Myometrial cell (primary cell): Measurements from ENCODE around the genes BBX and C3orf85.

GRCh38 chr3:101994269-101994912 is 145.1 kb downstream of the NFKBIZ start:
- RAMPAGE, long total RNA, result no peak

DNA sequence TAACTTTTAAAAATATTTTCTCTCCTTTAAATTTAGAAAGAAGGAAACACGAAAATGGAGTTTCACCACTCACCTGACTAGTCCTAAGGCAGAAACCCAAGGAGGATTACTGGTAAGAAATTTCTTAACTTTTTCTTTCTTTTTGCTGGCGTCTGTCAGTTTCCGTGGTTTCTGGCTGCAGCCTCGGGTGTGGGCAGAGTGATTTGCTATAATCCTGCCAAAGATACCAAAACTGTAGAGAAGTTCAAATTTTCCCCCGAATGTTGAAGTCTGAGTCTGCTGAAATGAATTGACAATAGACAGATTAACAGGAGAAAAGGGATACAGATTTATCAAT is 843.6 kb upstream of the ALCAM start:
- RAMPAGE, long total RNA, result no peak

DNA sequence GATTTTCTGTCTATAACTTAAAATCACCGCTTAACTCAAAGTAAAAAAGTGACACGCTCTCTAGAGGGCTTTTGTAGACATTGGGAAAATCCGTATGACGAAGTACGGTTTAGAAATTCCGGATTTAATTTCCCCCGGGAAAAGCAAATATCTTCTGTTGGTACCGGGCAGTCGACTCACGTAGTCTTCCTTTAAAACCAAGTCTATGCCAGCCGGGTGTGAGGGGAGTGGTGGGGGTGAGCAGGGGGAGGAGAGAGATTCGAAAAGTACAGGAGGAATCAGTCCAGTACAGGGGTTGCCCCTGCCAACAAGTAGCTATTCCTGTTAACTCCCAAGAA is 771 bp upstream of the ALCAM start:
- RAMPAGE, long total RNA, result no peak

- RAMPAGE, long total RNA, result no peak
Measured at GRCh38 chr3:105369493-105369820, 2.7 kb downstream of the ALCAM start.

DNA sequence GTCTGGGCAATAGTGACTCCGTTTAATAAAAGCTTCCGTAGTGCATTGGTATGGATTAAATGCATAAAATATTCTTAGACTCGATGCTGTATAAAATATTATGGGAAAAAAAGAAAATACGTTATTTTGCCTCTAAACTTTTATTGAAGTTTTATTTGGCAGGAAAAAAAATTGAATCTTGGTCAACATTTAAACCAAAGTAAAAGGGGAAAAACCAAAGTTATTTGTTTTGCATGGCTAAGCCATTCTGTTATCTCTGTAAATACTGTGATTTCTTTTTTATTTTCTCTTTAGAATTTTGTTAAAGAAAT is 209.3 kb downstream of the ALCAM start:
- RAMPAGE, long total RNA, result no peak

DNA sequence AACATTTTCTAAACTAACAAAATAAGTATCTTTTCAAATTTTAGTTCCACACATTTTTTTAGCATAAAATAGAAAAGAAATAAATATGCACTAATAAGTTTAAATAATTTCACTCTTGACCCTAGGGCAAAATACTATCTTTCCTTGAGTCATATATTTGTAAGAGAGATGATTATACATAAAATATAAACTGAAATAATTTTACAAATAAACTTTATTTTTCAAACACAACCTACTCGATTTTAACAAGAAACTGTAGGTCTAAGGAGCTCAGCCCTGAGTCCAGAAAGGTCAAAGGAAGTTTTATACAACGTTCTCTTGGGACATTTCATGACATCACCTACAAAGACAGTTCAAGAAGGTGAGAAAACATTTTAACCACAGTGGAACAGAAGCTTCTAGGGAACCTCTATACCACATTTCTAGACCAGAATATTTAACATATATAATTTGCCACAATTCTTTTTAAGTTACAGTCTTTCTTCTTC is 40.2 kb downstream of the CBLB start:
- RAMPAGE, long total RNA, result no peak

DNA sequence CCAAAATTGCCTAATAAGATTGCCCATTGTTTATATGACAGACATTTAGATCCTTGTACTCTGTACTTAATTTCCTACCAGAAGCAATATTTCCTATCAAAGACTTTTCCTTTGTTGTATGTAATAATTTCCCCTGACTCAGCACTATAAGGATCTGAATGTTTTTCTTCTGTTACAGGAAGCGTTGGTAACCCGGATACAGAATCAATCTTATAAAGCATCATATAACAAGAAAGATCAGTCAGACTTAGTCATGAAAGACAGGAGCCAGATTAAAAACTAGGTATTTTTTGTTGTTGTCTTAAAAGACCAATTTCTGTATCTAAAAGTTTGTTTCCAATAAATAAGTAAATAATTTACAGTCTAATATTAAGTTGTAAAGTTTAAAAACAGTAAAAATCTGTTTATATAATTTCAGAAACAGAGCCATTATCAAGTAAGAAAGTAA is 38.5 kb downstream of the CBLB start:
- RAMPAGE, long total RNA, result no peak

- RAMPAGE, long total RNA, result no peak
Measured at GRCh38 chr3:107430661-107431747, 53.8 kb downstream of the CCDC54 start.

- RAMPAGE, long total RNA, result start-site peak on the plus strand at chr3:107522941-107522995, 197 and 168 reads in 2 replicates
Measured at GRCh38 chr3:107522557-107523431, at the start of gene BBX. Gene BBX (plus strand): TSS chr3:107522962.

GRCh38 chr3:107697403-107698501 is 175.0 kb downstream of the BBX start:
- RAMPAGE, long total RNA, result no peak

DNA sequence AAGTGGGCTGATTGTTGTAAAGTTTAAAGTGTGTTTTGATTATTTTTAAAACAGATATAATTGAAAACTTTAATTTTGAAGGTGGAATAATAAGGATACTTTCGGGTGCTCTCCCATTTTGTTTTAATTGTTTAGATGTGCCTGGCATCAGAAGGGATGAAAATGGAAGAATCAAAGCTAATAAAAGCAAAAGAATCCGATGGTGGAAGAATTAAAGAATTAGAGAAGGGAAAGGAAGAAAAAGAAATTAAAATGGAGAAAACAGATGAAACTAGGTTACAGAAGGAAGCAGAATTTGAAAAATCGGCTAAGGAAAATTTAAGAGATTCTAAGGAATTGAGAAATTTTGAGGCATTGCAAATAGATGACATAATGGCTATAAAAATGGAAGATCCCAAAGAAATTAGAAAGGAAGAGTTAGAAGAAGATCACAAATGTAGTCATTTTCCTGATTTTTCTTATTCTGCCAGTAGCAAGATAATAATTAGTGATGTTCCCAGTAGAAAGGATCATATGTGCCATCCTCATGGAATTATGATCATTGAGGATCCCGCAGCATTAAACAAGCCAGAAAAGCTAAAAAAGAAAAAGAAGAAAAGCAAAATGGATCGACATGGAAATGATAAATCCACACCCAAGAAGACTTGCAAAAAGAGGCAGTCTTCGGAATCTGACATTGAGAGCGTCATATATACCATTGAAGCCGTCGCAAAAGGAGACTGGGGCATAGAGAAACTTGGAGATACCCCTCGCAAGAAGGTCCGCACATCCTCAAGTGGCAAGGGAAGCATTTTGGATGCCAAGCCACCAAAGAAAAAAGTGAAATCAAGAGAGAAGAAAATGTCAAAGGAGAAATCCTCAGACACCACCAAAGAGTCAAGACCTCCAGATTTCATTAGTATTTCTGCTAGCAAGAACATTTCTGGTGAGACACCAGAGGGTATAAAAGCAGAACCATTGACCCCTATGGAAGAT is 250.0 kb downstream of the BBX start:
- RAMPAGE, long total RNA, result no peak

- RAMPAGE, long total RNA, result no peak
Measured at GRCh38 chr3:108001462-108001892, 89.4 kb downstream of the CD47 start.

- RAMPAGE, long total RNA, result no peak
Measured at GRCh38 chr3:108090102-108090895, 532 bp downstream of the CD47 start.

DNA sequence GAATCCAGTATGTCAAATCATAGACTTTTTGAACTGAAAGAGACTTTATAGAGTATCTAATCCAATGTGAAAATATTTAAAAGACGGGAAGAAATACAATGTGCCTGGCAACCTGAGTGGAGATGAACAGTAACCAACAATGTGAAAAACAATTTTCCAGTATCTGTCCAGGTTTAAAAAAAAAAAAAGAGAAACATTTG is 32.0 kb downstream of the MYH15 start:
- RAMPAGE, long total RNA, result no peak

DNA sequence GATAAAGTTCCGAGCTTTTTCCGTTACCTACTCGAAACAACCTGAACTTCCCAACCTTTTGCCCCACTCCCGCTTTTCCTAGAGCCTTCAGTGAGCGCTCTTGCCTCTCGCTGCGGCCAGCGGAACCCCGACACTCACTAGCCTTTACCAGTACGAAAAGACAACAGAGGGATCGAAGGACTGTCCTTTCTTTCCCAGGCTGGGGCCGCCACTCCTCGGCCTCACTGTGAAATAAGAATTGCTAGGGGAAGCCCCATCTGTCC is 316 bp downstream of the CIP2A start:
- RAMPAGE, long total RNA, result no peak

DNA sequence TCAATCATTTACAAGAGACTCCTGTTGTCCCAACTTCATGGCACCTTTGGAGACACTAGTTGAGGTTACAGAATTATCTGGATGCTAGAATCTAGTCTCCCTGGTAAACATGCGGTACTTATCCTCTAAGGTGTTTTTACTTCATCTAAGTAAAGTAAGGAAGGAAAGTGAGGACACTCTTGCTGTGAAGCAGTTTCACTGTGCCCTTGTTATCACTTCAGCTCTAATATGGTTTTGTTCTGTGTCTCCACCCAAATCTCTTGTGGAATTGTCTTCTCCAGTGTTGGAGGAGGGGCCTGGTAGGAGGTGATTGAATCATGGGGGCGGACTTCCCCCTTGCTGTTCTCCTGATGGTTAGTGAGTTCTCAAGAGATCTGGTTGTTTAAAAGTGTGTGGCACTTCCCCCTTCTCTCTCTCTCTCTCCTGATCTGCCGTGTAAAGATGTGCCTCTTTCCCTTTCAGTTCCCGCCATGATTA is 33.3 kb downstream of the RETNLB start:
- RAMPAGE, long total RNA, result no peak

- RAMPAGE, long total RNA, result no peak
Measured at GRCh38 chr3:109081786-109082249, 36.1 kb downstream of the MORC1 start.

DNA sequence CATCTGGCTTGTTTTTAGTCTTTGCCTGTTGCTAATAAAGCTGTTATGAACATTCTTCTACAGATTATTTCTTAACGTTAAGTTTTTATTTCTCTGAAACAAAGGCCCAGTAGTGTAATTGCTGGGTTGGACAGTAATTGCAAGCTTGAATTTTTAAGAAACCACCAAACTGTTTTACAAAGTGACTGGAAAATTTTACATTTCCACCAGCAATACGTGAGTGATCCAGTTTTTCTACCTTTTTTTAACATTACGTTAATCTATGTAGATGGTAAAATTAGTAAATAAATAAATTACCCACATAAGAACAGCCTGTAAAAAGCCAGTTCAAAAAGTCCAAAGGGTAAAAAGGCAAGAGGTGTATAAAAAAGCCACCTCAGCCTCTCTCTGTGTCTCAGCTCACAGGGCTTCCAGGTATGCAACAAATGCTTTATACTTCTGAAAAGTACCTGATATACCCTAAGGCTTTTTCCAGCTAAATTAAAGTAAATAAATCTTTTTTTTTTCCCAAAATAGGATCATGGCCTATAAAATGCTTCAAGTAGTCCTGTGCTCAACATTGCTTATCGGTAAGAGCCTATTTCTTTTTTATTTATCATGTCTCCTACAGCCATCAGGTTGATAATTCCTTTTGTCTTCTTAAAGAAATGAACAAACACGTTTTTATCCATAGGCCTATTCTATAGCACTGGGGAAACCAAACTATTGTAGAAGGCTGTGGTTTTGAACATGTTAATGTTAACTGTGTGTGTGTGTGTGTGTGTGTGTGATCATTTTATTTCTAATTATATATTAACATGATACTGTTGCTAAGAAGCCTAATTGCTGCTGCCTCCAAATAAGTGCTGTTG is at the start of gene C3orf85:
Gene C3orf85, plus strand, starts transcription at position 392 of the 851 bp plus-strand sequence.
- RAMPAGE, long total RNA, result no peak

DNA sequence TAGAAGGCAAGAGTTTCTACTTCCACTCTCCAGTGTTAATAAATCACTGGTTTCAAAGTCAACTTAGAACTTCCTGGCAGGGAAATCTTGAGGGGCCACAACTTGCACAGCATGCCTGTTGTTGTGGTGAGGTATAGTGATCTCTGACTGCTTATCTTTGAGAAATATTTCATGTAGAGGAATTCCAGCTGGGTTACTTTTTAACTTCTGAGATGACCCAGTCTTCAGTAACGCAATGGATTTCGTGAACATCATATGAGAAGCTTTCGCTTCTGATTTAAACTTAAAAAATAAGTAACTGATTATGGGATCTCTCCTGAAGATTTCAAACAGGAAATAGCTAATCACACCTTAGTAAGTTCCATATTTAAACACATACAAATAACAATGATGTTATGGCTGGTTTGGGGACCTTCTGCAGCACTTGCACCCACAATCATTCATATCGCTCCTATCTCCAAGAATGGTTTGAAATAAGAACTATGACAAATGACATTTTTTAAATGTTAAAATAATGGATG is 726.6 kb upstream of the NECTIN3 start:
- RAMPAGE, long total RNA, result no peak

DNA sequence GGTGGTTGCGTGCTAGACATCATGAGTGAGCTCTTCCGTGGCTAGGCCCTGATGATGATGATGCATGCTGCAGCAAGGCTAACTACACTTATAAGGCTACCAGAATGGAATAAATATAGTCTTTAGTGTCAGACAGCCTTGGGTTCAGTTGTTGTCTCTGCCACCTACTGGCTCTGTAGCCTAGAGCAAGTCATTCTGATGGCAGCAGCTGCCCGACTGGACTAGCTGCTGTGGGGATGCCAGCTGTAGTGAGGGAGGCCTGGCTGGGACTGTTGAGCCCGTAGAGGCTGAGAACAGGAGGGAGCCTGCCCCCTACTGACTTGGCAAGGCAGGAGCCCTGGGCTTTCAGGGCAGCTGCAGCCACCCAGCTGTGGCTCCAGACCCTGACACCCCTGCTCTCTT is 21.4 kb upstream of the ZBED2 start:
- RAMPAGE, long total RNA, result no peak